Measurements from ENCODE around the gene FZD4.

DNA sequence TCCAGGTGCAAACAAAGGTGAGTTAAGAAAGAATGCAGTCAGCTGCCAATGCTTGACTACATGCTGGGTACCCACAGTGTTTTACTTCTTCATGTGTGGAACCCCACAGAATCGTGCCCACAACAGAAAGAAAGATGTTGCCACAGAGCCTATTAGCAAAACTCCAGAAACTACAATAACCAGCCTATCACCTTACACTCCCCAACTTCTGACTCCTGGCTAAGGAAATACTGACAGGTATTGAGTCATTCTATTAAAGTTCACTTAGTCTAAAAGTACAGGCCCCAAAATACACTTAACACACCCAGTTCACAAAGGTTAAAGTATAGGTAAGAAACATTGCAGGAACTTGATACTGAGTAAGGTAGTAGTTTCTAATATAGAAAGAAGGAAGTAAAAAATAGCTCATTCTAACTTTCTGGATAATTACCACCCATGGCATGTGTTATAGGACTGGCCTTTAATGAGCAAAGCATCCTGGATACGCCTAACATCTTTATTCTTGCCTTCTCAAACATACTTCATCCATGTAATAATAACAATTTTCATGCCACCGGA lies 57.0 kb upstream of the CCDC89 start:
- PRO-cap: unidirectional peak, minus-strand start at position 130 of the sequence
- RRBS: no CpG with 5 or more reads among the region's 3 CpGs

DNA sequence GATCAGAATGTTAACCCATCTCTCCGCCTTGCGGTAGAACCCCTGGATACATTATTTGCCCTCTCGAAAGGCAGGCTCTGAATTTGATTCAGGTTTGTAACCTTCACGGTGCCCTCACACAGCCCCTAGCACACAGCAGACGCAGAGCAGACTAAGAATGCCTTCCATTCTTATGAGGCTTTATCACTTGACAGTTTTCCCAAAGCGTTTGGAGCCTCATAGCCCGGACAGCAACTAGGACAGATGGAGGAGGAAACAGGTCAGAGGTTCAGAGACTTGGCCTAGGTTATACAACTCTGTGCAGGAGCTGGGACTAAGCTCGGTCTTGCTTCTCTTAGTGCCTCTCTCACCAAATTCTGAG lies 290 bp downstream of the CCDC83 start:
- PRO-cap: no peak
- RRBS: no CpG with 5 or more reads among the region's 8 CpGs

DNA sequence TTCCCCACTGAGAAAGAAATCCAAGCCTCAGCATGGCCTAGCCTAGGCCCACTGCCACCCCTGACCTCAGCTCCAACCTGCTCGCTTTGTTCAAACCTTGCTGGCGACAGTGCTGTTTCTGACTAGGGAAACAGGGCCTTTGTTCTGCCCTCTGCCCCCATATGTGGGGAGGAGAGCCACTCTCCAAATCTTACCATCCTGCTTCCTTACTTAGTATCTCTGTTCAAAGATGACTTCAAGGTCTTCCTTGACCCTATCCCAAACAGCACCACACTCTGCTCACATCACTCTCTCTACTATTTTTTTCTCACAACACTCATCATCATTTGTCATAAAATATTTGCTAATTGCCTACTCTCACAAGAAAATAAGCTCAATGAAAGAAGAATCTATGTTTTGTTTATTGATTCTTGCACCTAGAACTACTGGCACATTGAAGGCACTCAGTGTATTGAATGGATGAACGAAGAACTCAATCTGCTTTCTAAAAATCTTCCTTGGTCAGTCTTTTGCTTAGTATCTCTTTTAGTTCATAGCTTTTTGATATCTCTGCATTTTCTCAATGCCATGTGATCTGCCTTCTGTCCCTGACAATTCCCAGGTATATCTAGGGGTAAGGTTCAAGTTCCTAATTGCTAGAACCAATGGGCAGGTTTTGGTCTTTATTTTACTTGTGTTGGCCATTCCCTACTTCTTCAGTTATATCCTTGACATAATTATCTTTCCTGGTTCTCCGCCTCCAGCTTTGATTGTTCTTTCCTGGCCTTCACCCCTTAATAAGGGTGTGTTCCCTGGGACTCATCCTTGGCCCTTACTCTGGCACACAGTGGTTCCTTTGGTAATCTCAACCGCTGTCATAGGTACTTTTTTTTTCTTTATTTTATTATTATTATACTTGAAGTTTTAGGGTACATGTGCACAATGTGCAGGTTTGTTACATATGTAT lies 96.2 kb downstream of the CCDC83 start:
- PRO-cap: no peak
- RRBS: no CpG with 5 or more reads among the region's 5 CpGs

GRCh38 chr11:85985070-85985978 lies 83.6 kb downstream of the PICALM start:
- PRO-cap: no peak
- RRBS: no CpG with 5 or more reads among the region's 4 CpGs

GRCh38 chr11:86015846-86017070 lies 52.6 kb downstream of the PICALM start:
- PRO-cap: no peak
- RRBS: no CpG with 5 or more reads among the region's 12 CpGs

GRCh38 chr11:86029172-86029634 lies 39.7 kb downstream of the PICALM start:
- PRO-cap: no peak
- RRBS: no CpG with 5 or more reads among the region's 1 CpG

DNA sequence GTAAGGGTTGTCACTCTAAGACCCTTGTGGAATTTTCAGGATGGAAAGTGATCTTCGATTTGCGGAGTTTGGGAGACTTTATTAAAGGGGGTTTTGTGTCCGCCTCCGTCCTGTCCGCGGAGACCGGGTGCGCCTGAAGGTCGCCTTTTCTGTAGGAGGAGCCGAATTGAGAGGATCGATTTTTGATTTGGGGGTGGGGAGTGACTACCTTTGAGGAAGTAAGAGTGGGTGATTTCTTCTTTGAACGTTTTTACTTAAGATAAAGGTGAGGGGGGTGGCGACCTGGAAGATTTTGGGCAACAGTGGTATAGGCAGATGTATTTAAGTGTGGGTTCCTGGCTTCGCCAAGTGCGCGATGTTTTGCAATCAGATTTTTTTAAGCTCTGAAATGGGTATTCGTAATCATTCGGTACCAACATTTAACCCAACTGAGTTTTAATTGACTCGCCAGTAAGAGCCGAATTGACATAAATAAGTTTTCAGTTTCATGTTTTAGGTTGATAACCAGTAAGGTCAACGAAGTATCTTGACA lies 1.3 kb downstream of the EED start:
- PRO-cap: bidirectional peak, plus-strand start at position 283 of the sequence, minus-strand start at position 151 of the sequence; unidirectional peak, minus-strand start at position 294 of the sequence
- RRBS: no CpG with 5 or more reads among the region's 21 CpGs

GRCh38 chr11:86440692-86441460 lies 66.2 kb downstream of the CCDC81 start:
- PRO-cap: no peak
- RRBS: no CpG with 5 or more reads among the region's 6 CpGs

DNA sequence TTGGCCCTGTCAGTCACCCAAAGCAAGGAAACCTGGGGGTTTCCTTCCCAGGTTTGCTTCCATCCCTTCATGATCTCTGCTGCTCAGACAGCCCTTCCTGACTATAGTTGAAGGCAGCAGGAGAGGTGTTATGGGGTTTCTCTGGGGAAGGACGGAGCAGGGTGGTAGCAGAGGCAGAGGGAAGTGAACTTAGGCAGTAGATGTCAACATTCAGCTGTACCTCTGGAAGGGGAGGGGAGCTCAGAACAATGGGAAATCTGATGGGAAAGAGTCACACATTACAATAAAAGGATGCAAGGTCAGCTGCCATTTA lies 81.8 kb downstream of the CCDC81 start:
- PRO-cap: no peak
- RRBS: no CpG with 5 or more reads among the region's 1 CpG

DNA sequence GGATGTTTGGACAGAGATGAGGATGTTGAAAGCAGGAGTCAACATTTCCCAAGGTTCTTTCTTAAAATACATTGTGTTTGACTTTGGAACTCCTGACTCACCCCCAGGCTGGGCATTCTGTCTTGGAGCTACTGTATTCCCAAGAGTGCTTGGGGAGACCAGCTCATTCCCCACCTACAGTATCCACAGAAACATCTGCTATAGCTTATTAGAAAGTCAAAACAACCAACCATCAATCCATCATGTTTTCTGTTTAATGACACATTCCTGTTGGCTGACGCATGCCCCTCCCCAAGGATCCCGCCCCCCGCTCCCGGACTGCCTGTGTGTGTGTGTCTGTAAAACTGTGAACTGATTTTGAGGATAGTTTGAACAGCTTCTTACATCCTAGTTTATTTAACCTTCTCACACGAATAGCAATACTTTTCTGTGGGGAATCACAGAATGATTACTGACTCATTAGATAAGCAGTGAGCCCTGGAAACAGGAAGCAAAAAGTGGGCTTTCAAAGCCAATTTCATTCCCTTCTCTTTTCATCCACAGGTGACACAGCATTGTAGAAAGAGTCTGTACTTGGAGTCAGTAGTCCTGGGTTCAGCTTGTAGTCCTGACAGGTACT lies 109.6 kb downstream of the CCDC81 start:
- PRO-cap: bidirectional peak, plus-strand start at position 166 of the sequence, minus-strand start outside the sequence; bidirectional peak, plus-strand start at position 354 of the sequence, minus-strand start at position 353 of the sequence; unidirectional peak, plus-strand start at position 520 of the sequence
- RRBS: no CpG with 5 or more reads among the region's 5 CpGs

GRCh38 chr11:86629465-86629606 lies 171.0 kb upstream of the PRSS23 start:
- PRO-cap: no peak

GRCh38 chr11:86743359-86744156 lies 56.8 kb upstream of the PRSS23 start:
- PRO-cap: no peak
- RRBS: no CpG with 5 or more reads among the region's 5 CpGs

GRCh38 chr11:86807697-86808504 lies 7.6 kb downstream of the PRSS23 start:
- PRO-cap: no peak
- RRBS: no CpG with 5 or more reads among the region's 21 CpGs

GRCh38 chr11:86921599-86922280 lies 33.5 kb downstream of the FZD4 start:
- PRO-cap: no peak
- RRBS: no CpG with 5 or more reads among the region's 3 CpGs

DNA sequence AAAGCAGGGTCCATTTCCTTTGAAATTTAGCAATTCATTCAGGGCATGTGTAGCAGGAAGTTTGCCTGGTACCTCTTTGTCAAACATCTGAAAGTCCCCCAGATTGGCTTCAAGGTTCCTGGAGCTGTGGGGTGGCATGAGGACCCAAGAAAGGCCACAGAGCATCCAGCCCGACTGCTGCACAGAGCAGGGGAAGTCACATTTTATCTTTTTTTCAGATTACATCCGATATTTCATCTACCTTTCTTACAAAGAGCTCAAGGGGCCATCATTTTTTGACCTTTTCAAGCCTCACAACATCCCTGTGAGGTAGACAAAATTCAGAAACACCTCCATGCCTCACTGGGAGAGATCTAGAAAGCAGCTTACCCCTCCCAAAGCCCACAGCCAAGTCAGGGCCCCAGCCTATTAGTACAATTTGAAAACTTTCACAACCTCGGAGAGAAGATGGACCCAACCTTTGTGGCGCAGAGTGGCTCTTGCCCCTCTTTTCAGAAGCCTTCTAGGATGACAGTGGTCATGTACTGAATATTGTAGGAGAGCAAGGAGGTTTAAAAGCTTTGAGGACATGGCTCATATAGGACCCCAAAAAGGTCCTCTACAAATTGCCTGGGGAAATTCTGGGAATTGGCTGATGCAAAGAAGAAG lies 9.3 kb downstream of the FZD4 start:
- PRO-cap: no peak
- RRBS: no CpG with 5 or more reads among the region's 4 CpGs

GRCh38 chr11:86954385-86955463 lies at the start of gene FZD4:
TSS of gene FZD4 (minus strand) at chr11:86955395.
- PRO-cap: bidirectional peak, plus-strand start at chr11:86955262, minus-strand start at chr11:86955198; bidirectional peak, plus-strand start at chr11:86955638, minus-strand start at chr11:86955395
- RRBS: 3% methylated on average over 53 of the region's 88 CpGs

- PRO-cap: no peak
- RRBS: no CpG with 5 or more reads among the region's 5 CpGs
These were observed 35.8 kb downstream of the CTSC start for GRCh38 chr11:88301765-88302117.

DNA sequence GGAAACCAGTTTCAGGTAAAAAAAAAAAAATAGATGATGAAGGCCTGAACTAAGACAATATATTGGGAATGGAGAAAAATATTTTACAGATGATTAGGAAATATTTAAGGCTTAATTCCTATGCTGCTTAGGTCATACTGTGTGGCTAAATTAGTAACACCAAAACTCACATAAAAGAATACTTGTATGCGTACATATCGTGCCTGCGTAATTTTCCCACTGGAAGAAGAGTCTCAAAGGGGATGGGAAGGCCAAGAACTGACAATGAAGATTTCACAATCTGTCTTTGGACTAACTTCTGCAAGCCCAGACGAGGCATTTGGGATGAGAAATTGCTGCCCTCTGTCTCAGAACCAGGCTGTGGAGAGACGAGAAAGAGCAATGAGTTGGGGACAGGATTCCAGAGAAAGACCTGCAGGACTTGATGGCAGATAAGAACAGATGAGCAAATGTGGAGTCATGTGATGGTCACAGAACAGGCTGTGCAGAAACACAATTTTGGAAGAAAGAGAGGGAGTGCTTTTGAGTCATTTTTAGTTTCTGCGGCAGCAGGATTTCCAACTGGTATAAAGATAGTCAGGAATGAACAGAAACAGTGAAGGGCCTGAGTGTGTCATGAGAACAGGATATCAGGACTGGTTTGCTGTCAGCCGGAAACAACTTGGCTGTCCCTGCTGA lies 82.6 kb upstream of the CTSC start:
- PRO-cap: no peak
- RRBS: no CpG with 5 or more reads among the region's 7 CpGs

- PRO-cap: no peak
- RRBS: no CpG with 5 or more reads among the region's 1 CpG
These were observed 208.9 kb upstream of the CHORDC1 start for GRCh38 chr11:90431794-90432101.

GRCh38 chr11:92765733-92766637 lies 203.5 kb upstream of the MTNR1B start:
- PRO-cap: no peak
- RRBS: no CpG with 5 or more reads among the region's 16 CpGs

Data from Caco-2 (cell line).